Ureter (tissue), 1 donor: Measurements from ENCODE around the genes DAPK2 and SNX1.

DNA sequence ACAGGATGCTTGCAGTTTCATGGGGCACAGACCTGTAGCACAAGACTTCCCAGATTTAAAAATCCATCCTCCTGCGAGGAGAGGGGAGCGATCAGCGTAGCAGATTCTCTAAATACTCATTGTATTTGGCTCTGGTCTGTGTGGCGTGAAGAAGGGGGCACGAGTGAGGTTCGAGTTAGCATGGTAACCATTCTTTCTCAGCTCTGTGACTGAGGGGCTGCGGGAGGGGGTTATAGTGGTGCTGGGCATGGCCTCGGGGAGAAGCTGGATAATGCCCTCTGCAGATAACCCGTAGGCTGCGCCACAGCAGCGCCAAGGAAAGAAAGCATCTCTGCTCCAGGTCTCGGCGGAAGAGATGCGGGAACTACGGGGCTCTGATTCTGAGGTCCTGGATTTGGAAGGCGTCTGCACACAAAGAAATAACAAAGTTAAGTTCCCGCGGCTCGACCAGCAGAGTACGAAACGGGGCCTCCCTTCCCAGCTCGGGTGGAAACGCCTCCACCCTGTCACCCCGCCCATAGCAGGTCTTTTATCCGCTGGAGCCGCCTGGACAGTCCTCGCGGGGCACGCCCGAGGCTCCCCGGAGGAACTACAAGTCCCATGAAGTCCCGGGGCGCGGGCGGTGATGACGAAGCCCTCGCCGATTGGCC is 467 bp upstream of the RAB8B start:
- PRO-cap, result bidirectional peak, plus-strand start outside the sequence, minus-strand start at position 505 of the sequence

GRCh38 chr15:63276429-63276912 is 934 bp upstream of the APH1B start:
- PRO-cap, result no peak

GRCh38 chr15:63341937-63342296 is 39.7 kb downstream of the CA12 start:
- PRO-cap, result no peak

GRCh38 chr15:63364715-63365296 is 16.8 kb downstream of the CA12 start:
- PRO-cap, result no peak

DNA sequence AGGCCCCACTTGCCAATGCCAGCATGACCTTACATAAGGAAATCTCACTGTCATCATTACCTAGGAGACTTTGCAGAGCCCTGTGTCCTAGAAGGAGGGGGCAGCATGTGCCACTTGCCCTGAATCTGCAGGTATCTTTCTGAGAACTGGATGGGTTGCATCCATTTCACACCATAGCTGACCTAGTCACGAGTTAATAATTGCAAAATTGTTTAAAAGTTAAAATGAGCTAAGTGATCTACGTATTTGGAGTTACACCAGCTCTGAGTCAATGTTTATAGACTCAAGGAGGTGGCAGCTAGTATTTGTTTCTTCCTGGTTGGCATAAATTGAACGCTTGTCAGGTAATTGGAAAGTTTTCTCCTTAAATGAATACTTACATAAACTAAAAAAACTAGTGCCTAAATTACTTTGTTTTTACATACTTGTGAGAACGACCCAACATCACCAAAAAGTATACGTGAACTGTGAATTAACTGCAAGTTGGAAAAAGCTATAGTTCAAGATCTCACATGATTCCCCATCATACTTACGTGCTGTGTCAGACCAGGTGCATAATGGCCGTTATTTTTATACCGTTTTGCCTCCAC is 14.1 kb downstream of the CA12 start:
- PRO-cap, result no peak

- PRO-cap, result no peak
Measured at GRCh38 chr15:63391439-63391843, 9.8 kb upstream of the CA12 start.

DNA sequence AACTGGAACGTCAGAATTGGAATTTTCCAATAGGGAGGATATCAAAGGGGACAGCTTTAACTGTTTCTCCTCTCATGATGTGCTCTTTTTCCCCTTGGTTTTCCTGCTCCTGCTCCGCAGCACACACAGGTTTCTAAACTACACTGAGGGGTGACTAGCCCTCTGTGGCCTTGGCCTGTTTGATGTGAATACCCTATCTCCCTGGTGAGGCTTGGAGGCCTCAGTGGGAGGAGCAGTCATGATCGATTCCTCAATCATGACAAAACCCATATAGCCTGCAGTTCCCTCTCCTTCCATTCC is 24.0 kb upstream of the USP3 start:
- PRO-cap, result no peak

- PRO-cap, result bidirectional peak, plus-strand start at chr15:63504594, minus-strand start at chr15:63504386
Measured at GRCh38 chr15:63503663-63504432, 545 bp upstream of the USP3 start.

GRCh38 chr15:63544128-63544963 is 40.0 kb downstream of the USP3 start:
- PRO-cap, result no peak

DNA sequence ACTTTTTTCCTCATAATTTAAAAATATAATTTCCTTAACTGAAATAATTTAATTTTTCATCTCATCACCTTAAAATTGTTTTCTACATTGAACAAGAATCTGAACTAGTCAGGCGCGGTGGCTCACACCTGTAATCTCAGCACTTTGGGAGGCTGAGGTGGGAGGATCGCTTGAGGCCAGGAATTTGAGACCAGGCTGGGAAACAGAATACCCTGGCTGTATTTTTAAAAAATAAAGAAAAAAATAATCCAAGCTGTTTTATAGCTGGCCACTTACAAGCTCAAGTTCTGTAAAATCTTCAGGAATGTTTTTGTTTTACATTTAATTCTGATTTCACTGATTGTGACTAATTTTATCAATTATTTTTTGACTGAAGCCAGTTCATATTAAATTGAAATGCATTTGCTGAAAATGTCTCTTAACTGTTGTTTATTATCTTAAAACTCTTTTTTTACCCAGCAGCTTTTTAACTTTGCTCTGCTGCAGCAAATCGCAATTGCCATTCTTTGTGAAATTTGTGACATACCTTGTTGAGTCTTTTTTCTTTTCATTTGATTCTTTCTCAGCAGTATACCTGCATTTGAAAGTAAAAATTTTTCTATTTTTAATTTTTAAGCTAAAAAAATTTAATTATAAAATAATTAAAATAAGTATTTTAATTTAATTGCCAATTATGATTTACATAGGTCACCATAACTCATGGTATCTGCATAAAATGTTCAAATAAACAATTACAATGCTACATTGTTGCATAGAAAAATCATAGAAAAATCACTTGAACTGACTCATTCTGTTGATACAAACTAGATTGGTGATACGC is 46.2 kb upstream of the FBXL22 start:
- PRO-cap, result no peak

DNA sequence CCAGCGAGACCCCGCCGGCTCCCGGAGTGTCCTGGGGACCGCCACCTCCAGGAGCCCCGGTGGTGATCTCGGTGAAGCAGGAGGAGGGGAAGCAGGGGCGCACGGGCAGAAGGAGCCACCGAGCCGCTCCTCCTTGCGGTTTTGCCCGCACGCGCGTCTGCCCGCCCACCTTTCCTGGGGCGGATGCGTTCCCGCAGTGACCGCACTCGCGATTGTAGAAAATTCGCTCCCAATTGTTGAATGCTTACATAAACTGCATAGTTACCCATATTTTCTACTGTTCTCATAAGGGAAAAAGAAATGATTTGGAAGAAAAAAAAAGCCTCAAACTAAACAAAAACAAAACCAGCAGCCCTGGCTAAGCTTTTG is 4.3 kb downstream of the FBXL22 start:
- PRO-cap, result no peak

GRCh38 chr15:63909755-63910231 is 76.0 kb upstream of the HERC1 start:
- PRO-cap, result no peak

- PRO-cap, result no peak
Measured at GRCh38 chr15:63983585-63983954, 62.7 kb downstream of the DAPK2 start.

DNA sequence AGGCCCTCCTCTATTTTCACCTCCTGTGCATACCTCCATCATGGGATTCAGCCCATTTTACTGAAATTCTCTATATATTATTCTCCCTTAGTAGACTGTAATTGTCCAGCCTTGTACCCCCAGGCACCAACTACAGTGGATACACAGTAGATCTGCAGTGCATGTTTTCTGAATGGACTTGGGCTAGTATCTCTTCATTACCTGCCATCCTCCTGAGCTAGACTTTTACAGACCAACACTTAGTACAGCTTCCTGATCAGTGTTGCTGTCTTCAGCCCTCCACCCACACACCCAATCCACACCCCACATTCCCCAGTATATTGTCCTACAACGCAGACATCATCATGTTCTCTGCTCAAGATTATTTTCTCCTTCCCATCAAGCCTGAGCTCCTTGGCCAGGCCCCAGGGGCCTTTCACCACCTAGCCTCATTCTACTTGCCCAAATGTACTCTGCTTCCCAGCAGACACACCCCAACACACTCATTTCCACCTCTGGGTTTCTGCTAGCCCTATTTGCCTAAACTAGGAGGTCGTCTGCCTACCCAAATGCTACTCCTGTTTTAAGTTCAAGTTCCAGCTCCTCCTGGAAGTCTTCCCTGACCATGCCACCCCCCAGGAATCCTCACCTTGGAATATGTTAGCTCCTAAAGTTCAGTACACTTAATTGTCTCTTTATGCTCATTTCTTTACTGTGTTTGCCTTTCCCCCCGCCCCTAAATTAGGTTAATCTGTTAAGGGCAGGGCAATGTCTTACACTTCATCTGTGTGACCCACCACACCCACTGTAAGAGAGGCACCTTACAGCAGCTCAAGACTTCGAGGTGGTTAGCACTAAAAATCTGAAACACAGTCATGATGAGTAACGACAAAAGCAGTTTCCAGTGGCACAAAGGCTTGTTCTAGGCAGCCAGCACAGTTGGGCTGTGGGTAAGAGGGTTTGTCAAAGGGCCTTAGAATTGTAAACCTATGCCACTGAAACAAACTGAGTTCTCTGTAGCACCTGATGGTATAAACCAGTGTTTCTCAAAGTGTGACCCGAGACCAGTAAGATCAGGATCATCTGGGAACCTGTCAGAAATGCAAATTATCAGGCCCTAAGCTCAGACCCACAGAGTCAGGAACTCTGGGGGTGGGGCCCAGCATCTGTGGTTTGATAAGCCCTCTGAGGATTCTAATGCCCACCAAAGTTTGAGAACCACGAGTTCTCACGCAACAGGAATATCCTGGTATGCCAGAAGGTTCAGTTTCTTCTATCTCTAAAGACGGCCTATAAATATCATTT is 36.8 kb downstream of the DAPK2 start:
- PRO-cap, result no peak

GRCh38 chr15:64024405-64025215 is 21.7 kb downstream of the DAPK2 start:
- PRO-cap, result no peak

- PRO-cap, result bidirectional peak, plus-strand start at chr15:64046641, minus-strand start at chr15:64046475
Measured at GRCh38 chr15:64045686-64046945, at the start of gene DAPK2. Gene DAPK2 (minus strand): TSS chr15:64046485.

DNA sequence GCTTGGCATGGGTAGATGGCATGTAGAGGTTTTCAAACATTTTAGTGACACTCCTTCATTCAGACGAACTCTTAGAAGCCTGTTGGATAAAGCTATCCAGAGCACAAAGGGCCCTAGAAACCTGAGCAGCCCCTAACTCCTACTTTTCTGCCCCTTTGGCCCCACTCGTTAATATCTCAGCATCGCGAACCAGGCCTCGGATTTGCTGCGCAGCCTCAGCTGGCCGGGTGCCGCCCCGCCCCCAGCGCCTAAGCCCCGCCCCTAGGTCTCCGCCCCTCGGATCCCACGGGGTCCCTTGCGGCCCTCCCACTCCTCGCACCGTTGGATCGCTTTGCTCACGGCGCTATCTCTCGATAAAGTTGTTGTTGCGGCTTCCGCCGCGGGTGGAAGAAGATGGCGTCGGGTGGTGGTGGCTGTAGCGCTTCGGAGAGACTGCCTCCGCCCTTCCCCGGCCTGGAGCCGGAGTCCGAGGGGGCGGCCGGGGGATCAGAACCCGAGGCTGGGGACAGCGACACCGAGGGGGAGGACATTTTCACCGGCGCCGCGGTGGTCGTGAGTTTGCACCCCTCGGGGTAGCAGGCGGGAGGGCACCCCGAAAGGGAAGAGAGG is at the start of gene SNX1:
Gene SNX1 (plus strand): TSS at position 362 of the 609 bp plus-strand sequence.
- PRO-cap, result bidirectional peak, plus-strand start at position 373 of the sequence, minus-strand start at position 200 of the sequence

DNA sequence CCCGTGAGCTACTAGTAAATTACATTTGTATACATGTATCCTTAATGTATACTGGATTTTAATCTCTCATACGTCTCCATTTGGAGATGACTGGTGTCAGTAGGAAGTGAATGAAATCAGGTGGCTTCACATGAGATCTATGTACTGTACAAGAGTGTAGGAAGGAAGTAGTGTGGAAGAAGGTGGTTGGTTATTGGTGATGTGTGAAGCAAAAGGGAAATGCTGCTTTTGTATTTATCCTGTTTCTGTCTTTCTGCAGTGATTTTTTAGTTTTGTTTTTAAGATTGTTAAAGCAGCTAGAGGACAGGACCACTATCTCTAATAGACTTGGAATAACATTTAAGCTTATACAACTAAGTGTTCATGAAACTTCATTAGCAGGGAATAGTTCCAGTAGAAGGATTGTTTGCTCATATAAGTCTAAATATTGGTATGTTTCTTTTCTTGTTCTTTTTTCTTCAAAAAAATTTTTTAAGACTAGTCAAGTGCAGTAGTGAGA is 15.3 kb downstream of the SNX1 start:
- PRO-cap, result no peak

GRCh38 chr15:64130230-64130665 is 21.3 kb upstream of the SNX22 start:
- PRO-cap, result no peak

DNA sequence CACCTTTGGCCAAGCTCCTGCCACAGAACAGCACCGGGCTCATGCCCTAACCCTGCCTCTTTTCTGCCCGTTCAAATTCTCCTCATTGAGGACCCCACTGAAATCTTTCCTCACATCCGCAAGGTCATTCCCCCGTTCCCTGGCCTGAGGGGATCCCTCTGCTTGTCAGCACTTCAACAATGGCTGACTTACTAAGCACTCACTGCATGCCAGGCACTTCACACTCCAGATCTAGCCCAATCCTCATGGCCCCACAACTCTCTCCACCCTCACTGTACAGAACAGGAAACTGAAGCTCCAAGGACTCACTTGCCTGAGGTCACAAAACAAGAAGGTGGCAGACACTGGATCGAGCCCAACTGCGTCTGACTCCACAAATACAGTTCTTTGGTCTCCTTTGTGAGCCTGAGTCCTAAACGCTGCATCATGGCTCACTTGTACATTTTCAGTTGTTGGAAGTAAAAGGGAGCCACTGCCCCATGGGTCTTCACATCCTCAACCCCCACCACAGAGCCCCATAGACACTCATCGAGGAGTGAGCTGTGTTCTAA is 4.0 kb downstream of the PPIB start:
- PRO-cap, result no peak